Umbilical cord (tissue), 2 donors: ENCODE measurements around a stretch of chr10.

DNA sequence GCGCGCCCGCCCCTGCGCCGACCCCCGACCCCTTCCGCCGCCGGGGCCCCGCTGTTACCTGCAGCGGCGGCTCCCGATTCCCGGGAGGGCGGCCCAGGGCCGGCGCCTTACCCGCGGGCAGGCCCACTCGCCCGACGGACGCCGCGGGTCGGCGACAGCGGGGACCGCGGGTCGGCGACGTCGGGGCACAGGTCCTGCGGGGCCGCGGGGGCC is 298 bp upstream of the FANK1 start:
- RAMPAGE, long total RNA: no peak

GRCh38 chr10:126070396-126071270 is 174.3 kb downstream of the FANK1 start:
- RAMPAGE, long total RNA: no peak

DNA sequence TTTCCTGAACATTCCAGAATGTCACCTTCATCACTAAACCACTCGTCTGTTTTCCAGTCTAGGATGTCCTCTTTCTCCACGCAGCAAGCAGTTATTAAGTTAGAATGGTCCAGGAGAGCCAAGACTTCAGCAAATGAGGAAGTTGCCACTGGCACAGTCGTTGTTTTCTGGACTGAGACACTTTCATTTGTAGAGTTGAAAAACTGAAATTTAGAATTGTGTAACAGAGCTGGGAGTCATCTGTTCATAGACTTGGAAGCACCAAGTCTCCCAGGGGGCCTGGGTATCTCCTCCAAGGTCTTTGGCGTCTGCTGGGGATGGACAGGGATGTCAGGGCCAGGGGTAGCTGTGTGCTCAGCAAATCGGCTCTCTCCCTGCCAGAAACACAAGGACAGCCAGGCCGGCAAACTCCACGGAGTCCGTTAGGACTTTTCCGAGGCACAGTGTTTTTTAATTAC is 208.4 kb downstream of the FANK1 start:
- RAMPAGE, long total RNA: no peak

- RAMPAGE, long total RNA: no peak
These were observed 140.5 kb downstream of the ADAM12 start for GRCh38 chr10:126247763-126248161.

DNA sequence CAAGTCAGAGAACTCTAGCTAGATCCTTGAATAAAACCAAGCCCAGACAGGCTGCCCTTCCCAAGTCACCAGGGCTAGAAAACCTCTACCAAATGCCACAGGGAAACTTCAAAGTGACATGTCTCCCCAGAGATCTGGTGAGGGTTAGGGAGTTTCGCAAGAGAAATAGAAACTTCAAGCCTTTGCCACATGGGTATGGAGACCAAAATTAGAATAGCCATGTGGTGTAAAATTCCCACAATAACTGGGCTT is 14.4 kb downstream of the ADAM12 start:
- RAMPAGE, long total RNA: no peak

DNA sequence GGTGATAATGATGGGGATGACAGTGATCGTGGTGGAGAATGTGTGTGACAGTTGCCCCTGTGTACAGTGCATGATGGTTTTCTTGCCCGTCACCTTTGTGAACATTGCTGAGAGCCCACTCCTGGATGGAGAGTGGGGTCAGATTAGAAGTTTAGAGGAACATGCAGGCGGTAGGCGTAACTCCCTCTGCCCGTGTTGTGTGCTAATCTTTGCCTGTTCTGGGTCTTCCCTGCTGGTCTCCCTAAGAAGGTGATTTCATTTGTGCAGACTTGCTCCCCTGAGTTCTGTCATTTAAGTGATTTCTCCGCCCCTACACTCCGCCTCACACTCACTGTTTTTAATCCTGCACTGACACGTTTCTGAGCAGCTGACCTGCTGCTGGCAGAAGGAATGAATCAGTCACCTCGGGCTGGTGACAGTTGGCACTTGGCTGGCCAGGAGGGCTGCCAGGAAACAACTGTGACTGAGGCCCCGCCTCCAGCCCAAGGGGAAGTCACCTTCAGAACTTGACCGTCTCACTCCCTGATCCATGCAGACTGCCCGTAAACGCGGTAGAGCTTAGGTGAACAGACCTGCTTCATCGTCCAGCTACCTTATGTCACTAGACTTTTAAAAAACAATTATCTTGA is 107.4 kb downstream of the DOCK1 start:
- RAMPAGE, long total RNA: no peak

DNA sequence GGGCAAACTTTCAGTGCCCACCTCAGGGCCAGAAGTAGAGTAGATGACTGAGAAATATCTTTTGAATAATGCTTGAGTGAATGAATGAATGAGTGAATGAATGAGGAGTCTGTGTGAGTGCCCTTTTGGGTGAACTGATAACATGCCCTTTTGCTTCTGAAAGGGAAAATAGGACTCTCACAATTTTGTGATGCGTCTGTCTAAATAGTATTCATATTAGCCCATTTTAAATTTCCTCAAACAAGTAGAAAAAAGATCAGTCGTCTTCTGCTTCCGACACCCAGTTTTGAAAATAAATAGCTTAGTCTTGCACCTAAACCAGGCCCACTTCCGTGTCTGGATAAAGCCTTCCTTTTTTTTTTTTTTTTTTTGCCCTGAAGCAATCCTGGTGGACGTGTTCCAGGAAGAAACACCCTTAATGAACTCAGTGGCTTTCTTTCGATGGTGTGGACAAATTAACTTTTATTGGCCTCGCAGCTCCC is 32.9 kb downstream of the INSYN2A start:
- RAMPAGE, long total RNA: no peak

DNA sequence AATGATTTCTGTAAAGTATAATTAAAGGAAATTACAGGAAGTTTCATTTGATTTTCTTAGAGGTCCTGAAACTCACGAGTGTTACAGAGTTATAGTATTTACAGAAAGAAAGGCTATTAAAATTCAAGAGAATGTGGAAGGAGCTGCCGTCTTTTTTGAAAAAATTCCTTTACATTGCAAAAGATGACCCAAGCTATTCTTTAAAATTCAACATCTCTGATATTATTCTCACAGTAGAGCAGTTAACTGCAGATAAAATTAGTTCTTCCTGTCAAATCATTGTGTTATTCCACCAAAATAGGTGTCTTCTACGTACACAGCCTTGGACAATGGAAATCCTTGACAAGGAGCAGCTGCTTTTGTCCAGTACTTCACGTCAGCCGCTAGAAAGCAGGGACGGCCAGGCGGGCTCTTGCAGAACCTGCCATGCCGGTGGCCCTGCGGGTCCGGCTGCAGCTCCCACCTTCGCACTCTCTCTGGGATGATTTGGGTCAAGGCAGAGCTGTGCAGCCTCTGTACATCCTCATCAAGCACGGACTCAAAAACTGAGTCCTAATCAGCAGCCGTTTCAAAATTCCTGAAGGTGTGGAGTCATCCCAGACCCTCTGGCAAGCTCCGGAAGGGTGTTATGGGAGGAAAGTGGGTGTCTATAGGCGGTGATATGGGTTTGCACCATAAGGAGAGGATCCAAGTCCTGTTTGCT is 2.3 kb upstream of the FOXI2 start:
- RAMPAGE, long total RNA: no peak

DNA sequence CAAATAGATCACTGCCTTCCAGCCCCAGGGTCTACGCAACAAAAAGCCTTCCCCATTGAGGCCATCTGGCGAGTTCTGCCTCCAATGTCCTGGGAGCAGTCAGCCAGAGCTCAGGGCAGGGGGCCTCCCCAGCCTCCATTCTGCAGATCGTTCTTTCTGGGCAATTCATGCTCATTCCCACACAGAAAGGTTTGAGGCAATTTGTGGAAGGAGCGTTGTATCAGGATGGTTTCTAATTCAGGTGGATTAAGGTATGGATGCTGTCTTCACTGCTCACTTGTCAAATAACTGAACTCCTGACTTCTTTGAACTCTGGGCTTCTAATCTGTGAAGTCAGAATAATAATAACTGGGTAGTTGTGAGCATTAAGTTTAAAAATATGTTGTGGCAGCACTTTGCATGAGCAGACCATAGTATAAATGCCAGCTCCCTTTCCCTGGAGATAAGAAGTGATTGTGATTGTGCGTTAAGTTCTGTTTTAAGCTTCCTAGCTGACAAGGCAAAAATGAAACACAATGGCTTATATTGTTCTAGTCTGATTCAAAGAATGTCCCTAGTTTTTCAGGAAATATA is 61.6 kb downstream of the PTPRE start:
- RAMPAGE, long total RNA: no peak

GRCh38 chr10:127978914-127979592 is 72.2 kb downstream of the PTPRE start:
- RAMPAGE, long total RNA: no peak

GRCh38 chr10:128070736-128071067 is 55.5 kb downstream of the MKI67 start:
- RAMPAGE, long total RNA: no peak

- RAMPAGE, long total RNA: no peak
These were observed 49.6 kb downstream of the MKI67 start for GRCh38 chr10:128076519-128077175.

DNA sequence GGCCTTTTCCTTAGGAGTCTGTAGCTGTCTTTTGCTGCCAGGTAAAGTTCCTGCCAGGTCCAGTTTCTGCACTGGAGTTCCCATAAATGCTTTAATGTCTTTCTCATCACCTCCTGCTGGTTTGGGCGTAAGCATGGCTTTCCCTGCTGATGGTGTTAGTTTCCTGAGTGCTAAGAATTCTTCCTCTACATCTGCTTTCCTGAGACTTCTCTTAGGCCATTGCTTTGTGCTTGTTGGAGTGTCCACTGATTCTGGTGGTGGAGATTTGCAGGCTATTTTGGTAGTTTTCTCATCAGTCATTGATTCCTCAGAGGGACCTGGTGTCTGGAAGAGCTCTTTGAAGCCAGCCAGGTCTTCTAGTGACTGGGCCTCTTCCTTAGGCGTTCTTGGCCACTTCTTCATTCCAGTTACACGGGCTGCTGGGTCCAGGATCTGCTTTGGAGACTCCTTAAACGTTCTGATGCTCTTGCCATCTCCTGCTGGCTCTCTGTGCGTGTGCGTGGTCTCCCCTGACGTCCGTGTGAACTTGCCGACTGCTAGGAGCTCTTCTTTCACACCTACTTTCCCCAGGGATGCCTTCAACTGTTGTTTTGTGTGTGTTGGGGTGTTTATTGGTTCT is 17.9 kb downstream of the MKI67 start:
- RAMPAGE, long total RNA: no peak

DNA sequence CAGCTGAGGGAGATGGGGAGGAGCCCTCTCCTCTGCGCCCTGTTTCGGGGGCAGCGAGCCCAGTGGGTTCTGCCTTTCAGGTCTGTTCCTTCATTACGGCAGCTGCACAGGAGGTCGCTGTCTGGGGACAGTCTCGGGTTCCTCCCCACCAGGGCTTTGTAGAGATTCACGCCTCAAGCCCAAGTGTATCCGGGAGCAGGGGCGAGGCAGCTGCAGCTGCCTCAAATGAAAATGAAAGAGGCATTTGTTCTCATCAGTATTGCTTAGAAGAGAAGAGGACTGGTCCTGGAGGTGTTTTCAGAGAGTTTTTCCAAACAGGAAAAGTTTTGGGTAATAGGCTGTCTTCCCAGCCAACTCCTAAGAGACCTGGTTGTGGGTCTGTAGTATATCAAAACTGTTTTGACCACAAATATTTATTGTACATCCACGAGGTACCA is 61.3 kb upstream of the MKI67 start:
- RAMPAGE, long total RNA: no peak

DNA sequence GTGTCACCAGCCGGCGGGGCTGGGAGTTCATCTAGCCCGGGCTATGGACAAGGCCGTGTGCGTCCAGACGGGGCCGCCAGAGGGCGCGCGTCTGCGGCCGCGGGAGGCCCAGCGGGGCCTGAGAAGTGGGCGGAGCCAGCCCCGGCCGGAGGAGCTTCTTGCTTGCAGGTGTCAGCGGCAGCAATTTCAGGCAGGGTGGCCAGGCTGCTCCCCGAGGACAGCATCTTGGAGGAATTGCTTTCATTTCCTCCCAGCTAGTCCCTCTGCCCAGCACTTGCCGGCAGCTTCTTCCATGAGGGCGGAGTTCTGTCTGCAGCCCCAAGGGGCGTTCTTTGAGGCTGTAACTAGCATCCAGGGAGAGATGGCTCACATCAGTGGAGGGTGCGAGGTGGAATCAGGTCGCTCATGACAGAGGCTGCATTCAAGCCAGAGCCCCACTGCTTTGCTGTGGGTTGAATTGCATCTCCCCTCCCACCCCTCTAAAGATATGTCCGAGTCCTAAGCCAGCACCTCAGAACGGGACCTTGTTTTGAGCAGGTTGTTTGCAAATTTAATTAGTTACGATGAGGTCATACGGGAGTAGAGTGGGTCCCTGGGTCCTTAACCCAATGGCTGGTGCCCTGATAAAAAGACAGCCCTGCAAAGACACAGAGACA is 85.9 kb upstream of the MKI67 start:
- RAMPAGE, long total RNA: no peak

DNA sequence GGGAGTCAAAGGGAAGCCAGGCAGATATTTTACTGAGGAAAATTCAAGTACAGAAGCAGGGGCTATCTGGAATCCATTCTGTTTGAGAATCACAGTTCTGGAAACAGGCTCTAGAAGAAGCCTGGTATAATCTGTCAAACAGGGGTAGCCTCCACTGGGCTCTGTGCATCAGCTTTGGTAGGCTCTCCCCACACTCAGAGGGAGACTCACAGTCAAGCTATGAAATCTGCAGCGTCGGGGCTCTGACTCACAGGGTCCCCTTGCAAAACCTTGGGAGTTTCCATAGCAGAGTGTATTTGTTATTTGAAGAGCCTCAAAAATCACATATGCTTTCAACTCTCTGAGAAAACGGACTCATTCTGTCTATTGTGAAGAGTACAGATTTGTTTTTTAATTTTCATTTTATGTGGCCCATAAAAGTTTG is 591.1 kb upstream of the MGMT start:
- RAMPAGE, long total RNA: no peak

GRCh38 chr10:129035250-129035882 is 431.7 kb upstream of the MGMT start:
- RAMPAGE, long total RNA: no peak

DNA sequence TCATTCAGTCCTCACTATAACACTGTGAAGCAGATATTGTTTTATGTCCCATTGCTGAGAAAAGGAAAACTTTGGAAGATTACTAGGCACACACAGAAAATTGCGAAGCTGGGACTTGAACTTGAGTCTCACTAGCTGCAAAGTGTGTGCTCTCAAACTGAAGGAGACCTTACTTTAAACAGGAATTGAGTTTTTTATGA is 306.1 kb upstream of the MGMT start:
- RAMPAGE, long total RNA: no peak

- RAMPAGE, long total RNA: no peak
These were observed 189.2 kb upstream of the MGMT start for GRCh38 chr10:129277764-129278284.

DNA sequence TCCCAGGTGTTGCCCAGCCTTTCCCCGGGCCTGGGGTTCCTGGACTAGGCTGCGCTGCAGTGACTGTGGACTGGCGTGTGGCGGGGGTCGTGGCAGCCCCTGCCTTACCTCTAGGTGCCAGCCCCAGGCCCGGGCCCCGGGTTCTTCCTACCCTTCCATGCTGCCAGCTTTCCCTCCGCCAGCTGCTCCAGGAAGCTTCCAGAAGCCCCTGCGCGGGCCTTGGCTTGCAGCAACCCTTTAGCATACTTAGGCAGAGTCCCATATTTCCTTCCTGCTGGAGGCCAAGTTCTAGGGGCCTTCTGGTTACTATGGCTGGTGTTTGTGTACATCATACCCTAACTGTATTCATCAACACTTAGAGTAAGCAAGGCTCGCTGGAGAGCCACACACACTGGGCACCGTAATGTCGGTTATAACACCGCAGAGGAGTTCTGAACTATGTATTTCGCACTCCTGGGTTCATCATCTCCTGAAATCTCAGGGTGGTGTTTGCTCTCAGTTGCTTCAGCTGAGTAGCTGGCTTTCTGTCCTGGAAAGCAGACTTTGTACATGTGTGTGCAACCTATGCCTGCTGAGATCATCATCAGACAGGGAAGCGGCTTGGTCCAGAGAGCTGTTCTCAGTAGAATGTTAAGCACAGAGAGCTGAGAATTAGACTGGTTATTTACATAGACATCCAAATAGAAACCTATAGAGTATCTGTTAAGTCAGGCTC is 574 bp downstream of the MGMT start:
- RAMPAGE, long total RNA: no peak